Tibial nerve (tissue), 3 donors: ENCODE results near the gene TRAFD1.

DNA sequence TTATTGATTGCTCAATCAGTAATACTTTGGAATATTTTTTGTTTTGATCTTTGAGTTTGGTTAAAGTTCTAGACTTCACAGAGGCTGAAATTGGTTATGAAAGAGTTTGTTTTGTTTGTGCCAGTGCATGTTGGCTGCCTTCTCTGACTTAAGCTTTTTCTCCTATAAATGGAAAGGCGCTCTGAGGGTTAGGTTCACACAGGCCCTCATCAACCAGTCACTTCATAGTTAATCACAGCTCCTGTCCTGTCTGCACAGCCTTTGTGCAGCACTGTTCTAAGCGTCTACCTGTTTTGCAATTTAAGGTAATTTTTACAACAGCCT, 973 bp downstream of the ALDH2 start:
- PRO-cap = no peak
- RAMPAGE, long total RNA, 3 experiments = no peak in any of the 3 experiments

GRCh38 chr12:111993300-111993583, 19.7 kb downstream of the TMEM116 start:
- PRO-cap = no peak
- RAMPAGE, long total RNA, 3 experiments = no peak in any of the 3 experiments

DNA sequence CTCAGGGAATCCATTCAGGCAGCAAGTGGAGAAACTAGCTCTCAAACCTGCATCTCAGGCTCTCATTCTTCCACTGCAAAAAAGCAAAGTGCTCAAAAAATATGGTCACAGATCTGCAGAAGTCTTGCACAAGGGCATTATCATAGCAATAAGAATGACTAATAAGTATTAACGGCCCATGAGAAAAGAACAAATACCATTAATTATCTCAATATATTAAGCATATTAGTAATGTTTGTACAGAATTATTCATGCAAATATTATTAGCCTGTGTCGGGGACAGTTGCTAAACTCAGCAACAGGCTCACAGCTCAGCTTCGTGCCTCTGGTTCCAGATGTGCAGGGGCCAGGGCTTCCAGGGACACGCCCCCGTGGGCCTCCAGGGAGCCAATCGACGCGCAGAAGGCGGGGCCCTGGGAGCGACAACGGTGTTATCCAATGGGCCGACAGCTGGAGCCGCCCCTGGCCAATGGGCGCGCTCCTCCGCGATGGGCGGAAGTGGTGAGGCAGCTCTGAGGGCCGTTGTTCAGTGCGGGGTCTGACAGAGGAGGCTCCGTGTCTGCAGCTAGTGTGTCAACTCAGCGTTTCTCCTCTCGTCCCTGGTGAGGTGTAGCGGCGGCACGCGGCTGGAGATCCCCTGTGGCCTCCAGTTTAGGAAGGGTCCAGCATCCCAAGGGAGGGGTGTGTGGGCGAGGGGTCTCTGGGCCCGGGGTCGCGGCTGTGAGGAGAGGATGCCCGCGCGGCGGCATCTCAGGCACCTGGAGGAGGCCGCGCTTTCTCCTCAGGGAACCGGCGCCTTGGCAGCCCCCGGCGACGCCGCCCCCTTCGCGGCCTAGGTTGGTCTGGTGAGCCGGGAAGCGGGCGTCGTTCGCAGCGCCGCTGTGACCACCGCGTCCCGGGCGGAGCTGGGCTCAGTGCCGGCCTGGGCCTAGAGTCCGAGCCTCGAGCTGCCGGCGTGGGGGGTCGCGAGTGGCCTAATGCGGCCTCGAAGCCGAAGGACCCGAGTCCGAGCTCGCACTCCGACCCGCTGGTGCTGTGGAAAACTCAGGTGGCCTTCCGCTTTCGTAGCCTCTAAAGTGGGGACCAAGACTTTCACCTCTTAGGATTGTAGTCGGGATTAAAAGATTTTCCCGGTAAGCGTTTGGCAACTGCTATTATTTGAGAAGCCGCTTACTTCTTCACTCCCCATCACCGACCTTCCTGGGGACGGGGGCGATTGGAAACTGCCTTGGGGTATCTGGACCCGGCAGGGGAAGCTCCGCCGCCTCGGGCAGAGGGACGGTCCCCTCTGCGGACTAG, at the start of gene TRAFD1:
TRAFD1 (plus strand) TSS at position 544 of the 1,299 bp plus-strand sequence.
- PRO-cap = bidirectional peak, plus-strand start at position 544 of the sequence, minus-strand start at position 327 of the sequence
- RAMPAGE, long total RNA, 3 experiments = start-site peak on the plus strand in 3 of 3 experiments, centred at positions 535 to 544 of the sequence, 83 to 251 reads per replicate

GRCh38 chr12:112153466-112154290, 28.3 kb downstream of the TRAFD1 start:
- PRO-cap = no peak
- RAMPAGE, long total RNA, 3 experiments = no peak in any of the 3 experiments

DNA sequence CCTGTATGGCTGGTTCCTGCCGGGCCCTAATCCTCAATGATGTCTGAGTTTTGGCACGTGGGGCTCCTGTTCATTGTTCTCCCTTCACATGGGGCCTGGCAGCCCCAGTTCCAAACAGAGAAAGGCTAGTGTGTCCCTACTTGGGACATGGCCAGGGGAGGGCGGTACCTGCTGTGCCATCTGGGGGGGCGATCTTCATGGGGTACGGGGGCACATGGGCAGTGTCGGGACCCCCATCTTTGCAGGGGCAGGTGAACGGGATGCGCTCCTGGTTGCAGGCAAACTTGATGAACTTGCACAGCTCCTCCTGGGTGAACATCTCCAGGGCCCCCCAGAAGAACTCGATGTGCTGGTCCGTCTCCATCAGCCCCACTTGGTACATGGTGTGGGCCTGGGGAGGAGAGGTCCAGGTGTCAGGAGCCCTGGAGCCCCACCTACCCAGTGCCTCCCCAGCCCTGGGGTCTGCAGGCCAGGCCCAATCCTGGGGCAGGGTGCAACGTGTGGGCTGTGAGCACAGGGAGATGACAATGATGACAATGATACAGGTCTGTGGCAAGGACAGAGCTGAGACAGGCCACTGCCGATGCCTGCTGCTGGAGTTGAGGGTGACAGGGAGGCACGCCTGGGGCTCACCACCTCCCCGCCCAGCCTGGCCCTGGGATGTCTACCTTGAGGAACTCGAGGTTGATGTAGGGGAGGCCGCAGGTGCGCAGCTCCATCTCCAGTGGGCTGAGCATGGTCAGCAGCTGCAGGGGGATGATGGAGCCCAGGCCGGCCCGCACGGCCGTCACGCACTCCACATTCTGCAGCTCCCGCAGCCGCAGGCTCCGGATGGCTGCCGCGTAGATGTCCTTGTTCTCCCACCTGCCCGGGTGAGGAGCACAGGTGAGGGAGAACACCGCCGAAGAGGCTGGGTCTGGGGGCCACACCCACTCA, 37.8 kb downstream of the TRAFD1 start:
- PRO-cap = no peak
- RAMPAGE, long total RNA, 3 experiments = no peak in any of the 3 experiments

GRCh38 chr12:112380883-112381544, 1.2 kb downstream of the HECTD4 start:
- PRO-cap = no peak
- RAMPAGE, long total RNA, 3 experiments = no peak in any of the 3 experiments

DNA sequence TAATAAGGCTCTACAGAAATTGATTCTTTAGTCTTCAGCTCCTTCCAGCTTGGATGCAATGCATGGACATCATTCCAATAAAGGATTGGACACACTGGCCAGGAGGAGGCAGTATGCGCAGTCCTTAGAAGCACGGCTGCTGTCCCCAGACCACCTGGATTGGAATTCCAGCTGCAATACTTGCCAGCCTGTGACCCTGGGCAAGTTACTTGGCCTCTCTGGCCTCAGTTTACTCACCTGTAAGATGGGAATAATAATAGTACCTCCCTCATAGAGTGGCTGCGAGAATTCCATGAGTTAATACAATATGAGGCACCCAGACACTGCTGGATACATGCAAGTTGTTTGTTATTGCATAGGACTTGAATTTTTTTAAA, 12.1 kb downstream of the RPH3A start:
- PRO-cap = no peak
- RAMPAGE, long total RNA, 3 experiments = no peak in any of the 3 experiments

DNA sequence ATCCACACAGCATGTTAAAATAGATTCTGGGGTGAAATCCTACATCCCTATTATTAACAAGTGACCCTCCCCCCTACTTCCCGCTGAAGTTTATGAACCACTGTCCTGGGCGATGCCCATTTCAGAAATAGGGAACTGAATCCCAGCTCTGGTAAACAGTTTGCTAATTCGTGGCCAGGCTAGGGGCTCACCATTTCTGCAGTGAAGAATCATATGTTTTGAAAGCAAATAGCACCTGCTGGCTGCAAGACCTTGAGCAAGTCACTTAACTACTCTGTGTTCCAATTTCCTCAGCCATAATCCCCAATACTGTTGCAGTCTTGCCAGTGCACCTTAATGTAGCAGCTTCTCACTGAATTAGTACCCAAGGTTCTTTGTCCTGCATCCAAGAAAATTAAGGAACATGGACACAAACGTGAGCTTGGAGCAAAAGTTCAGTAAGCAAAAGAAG, 642 bp downstream of the OAS1 start:
- PRO-cap = no peak
- RAMPAGE, long total RNA, 3 experiments = no peak in any of the 3 experiments

DNA sequence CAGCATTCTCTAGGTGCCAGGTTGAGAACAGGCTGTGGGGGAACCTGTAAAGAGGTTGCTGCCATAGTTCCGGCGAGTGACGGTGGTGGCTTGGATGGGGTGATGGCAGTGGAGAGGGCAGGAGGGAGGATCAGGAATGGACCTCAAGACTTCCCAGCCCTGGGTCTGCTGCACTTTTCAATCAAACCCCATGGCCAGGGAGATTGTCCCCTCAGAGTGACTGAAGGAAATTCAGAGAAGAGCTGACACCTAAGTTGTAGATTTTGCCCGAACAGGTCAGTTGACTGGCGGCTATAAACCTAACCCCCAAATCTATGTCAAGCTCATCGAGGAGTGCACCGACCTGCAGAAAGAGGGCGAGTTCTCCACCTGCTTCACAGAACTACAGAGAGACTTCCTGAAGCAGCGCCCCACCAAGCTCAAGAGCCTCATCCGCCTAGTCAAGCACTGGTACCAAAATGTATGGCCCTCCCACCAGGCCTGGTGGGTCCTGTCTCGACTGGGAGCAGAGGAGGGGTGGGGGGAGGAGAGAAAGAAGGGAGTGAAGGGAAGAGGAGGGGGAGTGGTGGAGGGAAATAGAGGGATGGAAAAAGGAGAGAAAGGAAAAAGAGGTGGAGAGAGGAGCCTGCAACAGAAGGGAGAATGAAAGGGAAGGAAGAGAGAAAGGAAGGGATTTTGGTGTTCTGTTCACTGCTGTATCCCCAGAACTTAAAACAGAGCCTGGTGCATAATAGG, 4.2 kb downstream of the OAS1 start:
- PRO-cap = no peak
- RAMPAGE, long total RNA, 3 experiments = no peak in any of the 3 experiments

GRCh38 chr12:113089269-113089899, 32.9 kb downstream of the DTX1 start:
- PRO-cap = no peak
- RAMPAGE, long total RNA, 3 experiments = no peak in any of the 3 experiments

GRCh38 chr12:113163842-113164394, 14.4 kb downstream of the CFAP73 start:
- PRO-cap = no peak
- RAMPAGE, long total RNA, 3 experiments = no peak in any of the 3 experiments

DNA sequence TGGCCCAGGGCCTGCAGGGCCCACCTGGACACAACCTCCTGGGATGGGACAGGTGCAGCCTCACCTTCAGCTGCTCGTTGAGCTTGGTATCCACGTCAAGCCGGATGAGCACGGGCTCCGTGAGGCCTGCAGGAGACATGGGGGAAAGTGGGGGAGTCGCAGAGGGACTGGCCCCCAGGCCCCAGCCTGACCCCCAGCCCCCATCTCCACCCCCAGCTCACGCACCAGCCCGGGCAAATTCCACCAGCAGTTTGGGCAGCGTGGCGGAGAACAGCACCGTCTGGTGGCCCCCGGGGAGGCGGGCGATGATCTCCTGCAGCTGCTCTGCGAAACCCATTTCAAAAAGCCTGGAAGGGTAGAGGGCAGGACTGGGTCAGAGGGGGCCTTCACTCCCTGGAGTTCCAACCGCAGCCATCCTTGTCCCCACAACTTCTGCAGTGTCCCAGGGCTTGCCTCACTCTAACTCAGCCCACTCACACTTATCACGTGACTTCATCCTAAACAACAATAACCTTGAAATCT, 10.4 kb downstream of the DDX54 start:
- PRO-cap = no peak
- RAMPAGE, long total RNA, 3 experiments = no peak in any of the 3 experiments

- PRO-cap = no peak
- RAMPAGE, long total RNA, 3 experiments = no peak in any of the 3 experiments
Observed at GRCh38 chr12:113228548-113229125, 7.4 kb downstream of the TPCN1 start.

DNA sequence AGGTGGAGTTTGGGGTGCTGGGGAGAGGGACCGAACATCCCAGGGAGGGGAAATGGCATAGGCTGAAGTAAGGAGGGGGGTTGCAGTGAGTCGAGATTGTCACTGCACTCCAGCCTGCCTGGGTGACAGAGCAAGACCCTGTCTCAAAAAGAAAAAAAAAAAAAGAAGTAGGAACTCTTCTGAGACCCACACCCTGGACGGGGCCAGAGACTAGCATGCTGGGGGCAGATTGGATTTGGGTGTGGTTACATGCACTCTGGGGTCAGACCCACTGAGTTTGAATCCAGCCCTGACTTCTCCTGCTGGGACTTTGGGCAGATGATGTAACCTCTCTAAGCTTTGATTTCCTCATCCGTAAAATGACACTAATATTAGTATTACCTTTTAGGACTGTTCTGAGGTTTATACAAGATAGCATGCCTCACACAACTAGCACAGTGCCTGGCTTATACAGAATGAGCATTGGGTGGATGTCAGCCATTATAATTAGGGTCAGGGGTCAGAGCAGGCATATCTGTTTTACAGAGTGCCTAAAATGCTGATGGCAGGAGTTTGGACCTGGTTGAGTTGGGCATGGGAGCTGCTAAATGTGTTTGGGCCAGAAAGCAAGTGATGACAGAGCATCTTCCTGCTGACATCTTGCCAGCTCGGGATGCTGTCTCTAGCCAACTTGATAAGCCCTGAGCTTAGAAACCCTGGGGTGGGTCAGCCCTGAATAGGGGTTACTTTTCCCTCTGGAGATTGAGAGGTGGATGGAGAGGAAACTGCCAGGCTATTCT, 15.4 kb downstream of the TPCN1 start:
- PRO-cap = no peak
- RAMPAGE, long total RNA, 3 experiments = no peak in any of the 3 experiments

GRCh38 chr12:113285493-113286239, 49.2 kb downstream of the SLC8B1 start:
- PRO-cap = no peak
- RAMPAGE, long total RNA, 3 experiments = no peak in any of the 3 experiments

DNA sequence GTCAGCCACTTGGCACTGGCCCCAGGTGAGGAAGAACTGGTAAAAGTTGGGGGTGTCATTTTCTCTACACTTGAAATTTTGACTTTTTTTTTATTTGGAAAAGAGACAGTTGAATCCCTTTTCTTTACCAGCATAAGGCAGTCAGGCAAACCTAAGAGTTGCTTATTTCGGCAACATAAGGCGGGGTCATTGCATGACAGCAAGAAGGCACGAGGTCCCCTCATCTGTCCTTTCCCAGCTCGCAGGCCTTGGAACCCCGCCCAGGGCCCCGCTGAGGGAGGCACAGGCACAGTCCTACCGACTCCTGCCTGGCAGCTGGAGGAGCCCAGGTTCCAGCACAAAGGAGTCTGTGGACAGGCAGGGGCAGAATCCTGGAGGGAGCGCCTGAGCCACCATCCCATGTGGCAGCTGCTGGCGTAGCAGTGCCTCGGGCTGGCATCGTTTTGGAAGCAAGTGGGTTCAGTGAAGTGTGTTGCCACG, 36.2 kb downstream of the SLC8B1 start:
- PRO-cap = no peak
- RAMPAGE, long total RNA, 3 experiments = no peak in any of the 3 experiments

- PRO-cap = no peak
- RAMPAGE, long total RNA, 3 experiments = start-site peak on the plus strand in 1 of 3 experiments, at chr12:113374473-113374566 at its widest, 15 reads per replicate
Observed at GRCh38 chr12:113374292-113374787, 16.0 kb downstream of the PLBD2 start.

DNA sequence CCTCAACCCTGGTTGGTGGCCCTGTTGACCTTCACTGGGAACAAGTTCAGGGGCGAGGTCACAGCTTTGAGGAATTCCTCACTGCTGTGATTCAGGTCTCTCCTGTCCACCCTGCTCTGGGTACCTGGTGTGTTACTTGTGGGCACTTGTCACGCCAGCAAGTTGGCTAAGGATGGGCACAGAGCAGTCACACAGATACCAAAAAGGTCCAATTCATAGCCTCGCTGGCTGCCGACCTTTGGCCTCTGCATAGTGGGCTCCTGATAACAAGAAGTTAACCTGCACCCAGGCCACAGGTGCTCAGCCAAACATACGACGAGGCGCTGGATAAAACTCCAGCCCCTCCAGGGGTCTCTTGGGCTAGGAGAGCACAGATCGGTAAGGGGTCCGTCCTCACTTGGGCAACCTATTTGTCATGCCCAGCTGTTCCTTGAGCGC, 11.1 kb downstream of the SDS start:
- PRO-cap = no peak
- RAMPAGE, long total RNA, 3 experiments = no peak in any of the 3 experiments

DNA sequence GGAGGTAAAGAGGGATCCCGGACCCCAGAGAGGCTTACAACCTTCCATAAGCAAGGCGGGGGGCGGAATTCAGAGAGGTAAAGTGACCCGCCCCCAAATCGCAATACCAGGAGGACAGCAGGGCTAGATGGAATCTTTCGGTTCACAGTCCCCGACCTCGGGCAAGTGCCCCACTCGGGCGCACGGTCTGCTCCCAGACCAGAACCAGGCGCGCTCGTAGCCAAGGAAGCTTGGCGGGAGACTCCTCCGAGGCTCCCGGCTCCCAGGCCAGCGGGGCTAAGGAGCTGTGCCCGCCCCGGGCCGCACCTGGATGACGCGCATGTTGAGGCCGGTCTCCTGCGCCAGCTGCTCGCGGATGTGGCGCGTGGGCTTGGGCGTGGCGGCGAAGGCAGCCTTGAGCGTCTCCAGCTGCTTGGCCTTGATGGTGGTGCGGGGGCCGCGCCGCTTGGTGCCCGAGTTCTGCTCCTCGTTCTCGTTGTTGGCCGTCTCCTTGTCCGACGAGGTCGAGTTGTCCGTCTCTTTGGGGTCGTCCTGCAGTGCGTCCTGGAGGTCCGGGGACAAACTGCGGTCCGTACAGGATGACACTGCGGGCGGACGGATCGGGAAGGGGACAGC, 3.7 kb downstream of the LHX5 start:
- PRO-cap = no peak
- RAMPAGE, long total RNA, 3 experiments = no peak in any of the 3 experiments

DNA sequence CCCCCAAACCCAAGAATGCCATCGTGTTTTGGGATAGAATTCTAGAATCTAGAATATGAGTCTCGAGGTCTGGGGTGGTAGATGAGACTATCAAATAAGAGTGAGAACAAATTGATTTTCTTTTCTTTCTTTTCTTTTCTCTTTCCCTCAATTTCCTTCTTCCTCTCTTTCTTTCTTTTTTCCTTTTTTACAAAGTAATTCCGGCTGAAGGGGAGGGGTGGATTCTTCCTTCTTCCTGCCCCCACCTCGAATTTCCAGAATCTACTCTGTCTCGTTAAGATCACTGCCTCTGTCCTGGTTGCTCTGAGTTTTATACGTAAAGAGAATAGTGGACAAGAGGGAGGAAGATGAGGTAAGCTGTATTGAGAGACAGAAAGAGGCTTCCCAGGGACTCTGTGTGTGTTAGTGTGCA, 70.8 kb downstream of the TBX5 start:
- PRO-cap = no peak
- RAMPAGE, long total RNA, 3 experiments = no peak in any of the 3 experiments